Tongue (tissue), 2 donors: ENCODE results near the gene PSMB7.

- RAMPAGE, long total RNA = no peak
Observed at GRCh38 chr9:123999674-124000082, 11.9 kb upstream of the LHX2 start.

GRCh38 chr9:124011888-124012155, 254 bp downstream of the LHX2 start:
- RAMPAGE, long total RNA = no peak

- RAMPAGE, long total RNA = no peak
Observed at GRCh38 chr9:124125647-124126144, 114.1 kb downstream of the LHX2 start.

- RAMPAGE, long total RNA = no peak
Observed at GRCh38 chr9:124137718-124138087, 120.0 kb upstream of the NEK6 start.

DNA sequence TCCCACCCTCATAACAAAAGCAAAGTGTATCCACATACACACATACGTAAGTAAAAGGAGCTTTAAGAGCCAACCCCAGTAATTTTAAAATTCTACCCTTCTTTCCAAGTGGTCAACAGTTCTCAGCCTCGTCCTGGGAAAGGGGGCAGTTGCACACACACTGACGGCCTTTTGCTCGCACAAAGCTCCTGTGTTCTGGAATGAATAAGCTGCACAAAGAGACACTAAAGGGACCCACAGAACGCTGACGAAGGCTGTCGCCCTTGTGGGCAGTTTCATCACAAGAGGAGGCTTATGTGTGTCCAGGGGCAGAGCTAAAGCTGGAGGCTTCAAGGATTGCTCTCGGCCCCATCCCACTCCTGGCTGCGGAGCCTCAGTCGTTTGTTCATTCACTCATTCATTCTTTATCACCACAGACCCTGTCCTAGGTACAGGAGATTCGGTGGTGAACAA, 67.0 kb upstream of the NEK6 start:
- RAMPAGE, long total RNA = no peak

GRCh38 chr9:124242833-124243468, 14.8 kb upstream of the NEK6 start:
- RAMPAGE, long total RNA = no peak

DNA sequence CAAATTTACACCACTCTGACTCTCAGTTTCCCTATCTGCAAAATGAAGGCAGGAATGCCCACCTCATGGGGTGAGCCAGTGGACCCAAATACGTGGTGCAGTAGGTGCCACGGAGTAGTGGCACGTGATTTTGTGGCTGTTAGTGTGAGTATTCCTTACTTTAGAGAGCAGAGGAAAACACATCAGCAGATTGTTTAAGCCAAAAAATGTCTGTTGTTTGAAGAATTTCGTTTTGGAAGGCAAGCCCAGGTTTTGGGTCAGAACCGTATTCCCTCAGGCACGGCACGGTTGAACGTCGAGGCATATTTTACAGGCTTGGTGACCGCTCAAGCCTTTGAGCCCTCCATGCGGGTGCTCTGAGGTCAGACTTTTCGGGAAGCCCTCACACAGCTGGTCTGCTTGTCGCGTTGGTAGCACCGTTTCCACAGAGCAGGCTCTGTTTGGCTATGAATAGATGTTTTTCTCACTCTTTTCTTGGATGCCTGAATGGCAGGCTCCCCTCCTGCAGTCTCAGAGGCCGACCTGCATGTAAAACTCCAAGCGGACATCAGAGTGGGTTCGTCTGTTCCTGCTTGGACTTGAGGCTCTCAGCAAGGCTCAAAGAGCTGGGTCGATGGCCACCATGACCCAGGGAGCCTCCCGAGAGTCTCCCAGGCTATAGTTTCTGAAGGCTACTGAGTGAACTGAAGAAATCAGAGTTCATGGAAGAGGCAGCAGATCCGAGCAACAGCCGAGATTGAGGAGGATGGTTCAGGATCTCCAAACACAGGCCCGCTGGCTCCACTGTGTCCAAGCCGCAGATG, 27.3 kb downstream of the NEK6 start:
- RAMPAGE, long total RNA = no peak

DNA sequence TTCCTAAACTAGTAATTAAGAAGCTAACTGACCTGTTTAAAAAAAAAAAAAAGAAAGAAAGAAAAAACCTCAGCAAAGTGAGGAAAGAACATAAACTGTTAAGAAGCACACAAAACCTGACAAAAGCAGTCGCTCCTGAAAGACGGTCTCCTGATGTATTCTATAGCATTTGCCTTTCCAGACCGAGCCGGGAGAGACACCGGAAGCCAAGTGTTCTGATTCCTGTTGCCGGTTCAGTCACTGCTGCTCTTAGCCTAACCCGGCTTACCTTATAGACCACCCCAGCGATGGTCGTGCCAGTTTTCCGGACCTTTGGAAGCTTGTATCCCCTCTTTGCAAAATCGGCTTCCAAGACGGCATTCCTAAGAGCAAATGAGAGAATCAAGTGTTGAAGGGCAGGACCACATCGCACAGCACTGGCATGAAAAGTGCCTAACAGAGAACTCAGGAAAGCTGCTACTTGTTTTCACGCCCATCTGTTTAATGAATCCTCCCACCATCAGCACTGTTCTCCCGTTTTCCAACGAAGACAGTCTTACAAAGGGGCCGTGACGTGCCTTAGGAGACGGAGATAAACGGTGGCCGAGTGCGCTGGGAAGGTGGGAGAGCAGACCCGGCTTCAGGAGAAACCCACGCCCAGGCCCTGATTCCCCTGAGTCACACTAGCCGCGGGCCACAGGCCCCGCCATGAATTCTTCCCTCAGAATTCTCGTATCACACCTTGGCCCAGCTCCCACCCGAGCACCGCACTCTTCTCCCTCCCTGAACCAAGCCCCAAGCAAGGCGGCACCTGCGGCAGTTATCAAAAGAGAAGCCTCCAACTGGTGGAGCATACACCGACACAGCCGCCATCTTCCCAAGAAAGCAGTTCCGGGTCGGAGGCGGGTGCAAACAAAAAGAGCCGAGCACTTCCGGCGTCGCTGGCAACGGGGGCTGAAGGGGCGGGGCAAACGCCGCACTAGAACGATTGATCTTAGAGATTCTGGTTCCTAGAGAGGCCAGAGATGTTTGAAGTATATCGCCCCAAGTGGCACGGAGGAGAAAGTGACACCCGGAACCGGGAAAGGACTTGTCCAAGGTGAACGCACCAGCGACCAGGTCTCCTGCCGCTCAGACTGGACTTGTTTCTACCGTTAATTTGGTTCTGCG, at the start of gene PSMB7:
TSS of gene PSMB7 (minus strand) at position 869 of the 1,149 bp plus-strand sequence.
- RAMPAGE, long total RNA = start-site peak on the minus strand centred at position 859 of the sequence, 12 bp wide, 251 and 47 reads in 2 replicates

GRCh38 chr9:124520490-124521510, 13.6 kb upstream of the NR5A1 start:
- RAMPAGE, long total RNA = no peak

GRCh38 chr9:124660062-124661137, 110.7 kb downstream of the NR6A1 start:
- RAMPAGE, long total RNA = no peak

GRCh38 chr9:124694825-124695495, 76.2 kb downstream of the NR6A1 start:
- RAMPAGE, long total RNA = no peak

GRCh38 chr9:124734051-124734570, 37.0 kb downstream of the NR6A1 start:
- RAMPAGE, long total RNA = no peak

- RAMPAGE, long total RNA = no peak
Observed at GRCh38 chr9:124757519-124758076, 13.5 kb downstream of the NR6A1 start.

DNA sequence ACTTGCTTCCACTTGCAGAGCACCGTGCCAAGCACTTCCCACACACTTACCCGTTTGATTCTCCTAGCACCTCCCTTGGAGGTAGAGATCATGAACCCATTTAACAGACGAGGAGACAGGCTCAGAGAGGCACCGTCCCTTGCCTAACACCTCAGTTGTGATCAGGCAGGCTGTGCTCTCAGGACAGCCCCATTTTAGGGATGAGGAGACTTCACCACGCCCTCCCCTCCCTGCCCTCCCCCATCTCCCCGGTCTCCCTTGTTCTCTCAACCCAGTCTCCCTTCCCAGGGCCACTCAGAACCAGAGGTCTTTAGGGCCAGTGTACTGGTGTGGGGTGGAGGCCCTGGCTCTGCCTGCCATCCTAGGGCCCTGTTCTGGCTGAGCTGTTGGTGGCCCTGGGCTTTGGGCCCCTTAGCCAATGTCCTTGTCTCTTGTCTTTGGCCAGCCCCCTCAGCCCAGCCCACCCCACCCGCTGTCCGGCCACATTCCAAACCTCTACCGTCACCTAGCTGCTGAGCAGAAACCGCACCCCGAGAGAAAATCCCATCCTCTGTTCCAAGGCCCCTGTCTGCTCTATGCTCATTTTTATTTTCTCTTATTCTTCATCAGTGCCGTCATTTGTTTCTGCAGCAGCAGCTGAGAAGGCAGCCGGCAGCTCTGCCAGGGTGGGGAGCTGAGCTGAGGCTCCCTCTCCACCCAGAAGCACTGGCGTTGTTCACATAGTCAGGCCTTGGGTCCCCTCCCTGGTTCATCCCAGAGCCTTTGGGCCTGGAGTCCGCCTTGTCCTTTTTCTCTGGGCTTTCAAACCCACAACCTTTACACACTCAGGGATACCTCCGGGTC, 33.9 kb downstream of the OLFML2A start:
- RAMPAGE, long total RNA = no peak

DNA sequence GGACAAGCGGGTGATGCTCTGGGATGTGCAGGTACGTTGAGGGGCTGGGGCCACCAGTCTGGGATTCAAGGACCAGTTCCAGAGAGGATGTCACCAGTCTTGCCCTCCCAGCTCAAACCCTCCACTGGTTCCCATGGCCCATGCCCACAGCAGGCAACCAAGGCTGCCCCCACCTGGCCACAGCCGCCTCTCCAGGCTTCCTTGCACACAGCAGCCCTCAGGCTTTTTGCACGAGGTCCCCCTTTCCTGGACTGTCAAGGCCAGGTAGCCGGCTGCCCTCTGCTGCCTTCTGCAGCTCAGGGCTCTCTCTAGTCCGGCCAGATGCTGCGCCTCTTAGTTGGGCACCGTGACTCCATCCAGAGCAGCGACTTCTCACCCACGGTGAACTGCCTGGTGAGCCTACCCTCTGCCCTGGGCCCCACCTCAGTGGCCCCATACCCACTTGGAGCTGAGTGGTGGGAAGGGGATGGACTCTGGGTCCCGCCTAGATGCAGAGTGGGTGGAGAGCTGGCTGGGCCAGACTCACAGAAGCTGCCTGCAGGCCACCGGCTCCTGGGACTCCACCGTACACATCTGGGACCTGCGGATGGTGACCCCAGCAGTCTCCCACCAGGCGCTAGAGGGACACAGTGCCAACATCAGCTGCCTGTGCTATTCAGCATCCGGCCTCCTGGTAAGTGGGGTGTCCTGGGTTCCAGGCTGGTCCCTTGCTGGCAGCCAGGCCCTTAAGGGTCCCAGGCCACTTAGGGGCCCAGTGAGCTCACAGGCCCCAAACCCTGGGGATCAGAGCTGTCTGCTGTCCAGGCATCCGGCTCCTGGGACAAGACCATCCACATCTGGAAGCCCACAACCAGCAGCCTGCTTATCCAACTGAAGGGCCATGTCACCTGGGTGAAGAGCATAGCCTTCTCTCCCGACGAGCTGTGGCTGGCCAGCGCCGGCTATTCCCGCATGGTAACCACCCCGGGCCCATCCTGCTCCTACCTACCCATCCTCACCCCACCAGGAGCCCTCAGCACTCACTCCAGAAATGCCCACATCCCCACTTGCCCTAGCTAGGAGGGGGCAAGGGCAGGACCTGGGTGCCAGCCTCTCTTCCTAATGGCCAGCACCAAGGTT, 3.0 kb downstream of the WDR38 start:
- RAMPAGE, long total RNA = no peak

- RAMPAGE, long total RNA = no peak
Observed at GRCh38 chr9:124934311-124934739, 6.6 kb downstream of the GOLGA1 start.

DNA sequence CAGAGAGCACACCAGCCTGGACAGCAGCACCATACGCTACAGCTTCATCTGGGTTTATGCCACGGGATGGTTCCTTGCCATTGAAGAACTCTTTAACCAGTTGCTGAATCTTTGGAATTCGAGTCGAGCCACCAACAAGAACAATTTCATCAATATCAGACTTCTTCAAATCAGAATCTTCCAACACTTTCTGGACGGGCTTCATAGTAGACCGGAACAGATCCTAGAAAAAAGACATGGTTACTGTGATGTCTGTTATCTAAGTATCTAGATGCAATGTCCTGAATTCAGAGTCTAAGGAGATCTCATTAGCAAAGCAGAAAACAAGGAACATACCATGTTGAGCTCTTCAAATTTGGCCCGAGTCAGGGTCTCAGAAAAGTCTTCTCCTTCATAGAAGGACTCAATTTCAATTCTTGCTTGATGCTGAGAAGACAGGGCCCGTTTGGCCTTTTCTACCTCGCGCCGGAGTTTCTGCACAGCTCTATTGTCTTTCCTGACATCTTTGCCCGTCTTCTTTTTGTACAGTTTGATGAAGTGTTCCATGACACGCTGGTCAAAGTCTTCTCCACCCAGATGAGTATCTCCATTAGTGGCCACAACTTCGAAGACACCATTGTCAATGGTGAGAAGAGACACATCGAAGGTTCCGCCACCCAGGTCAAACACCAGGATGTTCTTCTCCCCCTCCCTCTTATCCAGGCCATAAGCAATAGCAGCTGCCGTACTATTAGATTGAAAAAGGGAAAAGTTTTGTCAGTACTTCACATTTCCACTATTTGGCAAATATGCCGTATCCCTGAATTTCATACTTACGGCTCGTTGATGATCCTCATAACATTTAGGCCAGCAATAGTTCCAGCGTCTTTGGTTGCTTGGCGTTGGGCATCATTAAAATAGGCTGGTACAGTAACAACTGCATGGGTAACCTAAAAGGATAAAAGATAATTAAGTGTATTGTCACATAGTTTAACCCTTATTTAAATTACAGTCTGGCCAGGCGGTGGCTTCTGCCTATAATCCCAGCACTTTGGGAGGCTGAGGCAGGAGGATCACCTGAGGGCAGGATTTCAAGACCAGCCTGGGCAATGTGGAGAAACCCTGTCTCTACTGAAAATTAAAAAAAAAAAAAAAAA, 2.2 kb downstream of the HSPA5 start:
- RAMPAGE, long total RNA = no peak

GRCh38 chr9:125262179-125262820, 674 bp downstream of the GAPVD1 start:
- RAMPAGE, long total RNA = no peak

DNA sequence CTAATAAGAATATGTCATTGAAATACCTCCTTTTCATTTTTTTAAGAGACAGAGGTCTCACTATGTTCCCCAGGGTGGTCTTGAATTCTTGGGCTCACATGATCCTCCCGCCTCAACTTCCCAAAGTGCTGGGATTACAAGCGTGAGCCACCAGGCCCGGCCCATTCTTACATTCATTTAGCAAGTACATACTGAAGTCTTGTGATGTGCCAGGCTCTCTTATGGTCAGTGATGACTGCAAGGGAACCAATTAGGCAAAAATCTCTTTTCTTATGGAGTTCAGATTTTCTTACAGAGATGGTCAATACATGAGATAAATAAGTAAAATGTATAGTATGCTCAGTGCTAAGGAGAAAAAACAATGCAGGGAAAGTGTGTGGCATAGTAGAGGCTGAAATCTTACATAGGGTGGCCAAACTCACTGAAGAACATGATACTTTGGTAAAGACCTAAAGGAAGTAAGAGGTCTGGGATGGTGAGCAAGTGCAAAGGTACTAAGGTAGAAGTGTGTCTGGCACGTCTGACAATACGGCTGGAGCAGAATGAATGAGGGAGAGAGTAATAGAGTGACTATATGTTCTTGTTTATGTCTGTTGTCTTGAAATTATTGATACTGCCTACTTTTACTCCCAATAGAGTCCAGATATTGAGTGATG, 27.0 kb downstream of the GAPVD1 start:
- RAMPAGE, long total RNA = no peak

DNA sequence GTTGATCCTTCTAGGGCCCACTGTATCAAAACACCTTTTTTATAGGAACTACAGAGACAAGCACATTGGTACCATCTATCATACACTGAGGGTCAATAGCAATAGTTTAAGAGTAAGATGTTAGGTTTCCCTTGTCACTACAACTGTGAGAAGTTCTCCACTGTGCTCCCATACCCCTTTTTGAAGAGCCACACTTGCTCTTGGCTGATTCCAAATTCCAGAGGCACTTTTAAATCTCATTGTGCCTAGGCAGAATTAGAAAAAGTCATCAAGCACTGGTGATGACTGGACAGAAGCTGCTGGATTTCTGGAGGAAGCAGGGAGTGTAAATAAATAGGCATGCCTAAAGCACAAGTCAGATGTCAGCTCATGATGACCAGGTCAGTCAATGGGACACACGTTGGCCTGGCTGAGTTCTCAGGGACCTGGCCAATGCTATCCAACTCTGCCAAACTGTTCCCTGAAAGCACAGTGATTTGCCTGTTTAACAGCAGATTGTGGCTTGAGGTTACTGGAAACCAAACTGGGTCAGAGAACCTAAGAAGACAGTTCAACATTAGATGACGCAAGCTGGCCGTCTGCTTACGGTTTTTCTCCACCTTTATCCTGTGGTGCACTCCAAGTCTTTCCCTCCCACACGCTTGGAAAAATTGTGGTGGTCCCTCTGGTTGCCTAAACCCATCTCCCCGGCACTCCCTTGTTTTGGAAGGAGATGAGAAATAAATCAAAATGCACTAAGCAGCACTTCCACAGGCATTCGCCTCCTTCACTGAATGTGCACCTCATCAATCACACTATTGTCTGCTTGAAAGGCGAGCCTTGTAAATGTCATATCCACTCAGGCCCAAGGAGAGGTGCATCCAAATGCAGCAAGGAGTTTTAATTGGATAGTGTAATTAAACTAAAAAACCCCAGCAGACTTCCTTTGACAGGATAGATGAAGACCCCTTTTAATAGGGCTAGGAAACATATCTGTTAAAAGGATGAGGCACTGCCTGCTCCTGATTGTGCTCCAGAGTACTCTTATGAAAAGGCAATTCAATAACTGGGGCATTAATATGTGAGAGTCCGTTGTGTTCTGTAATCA, 199.3 kb downstream of the GAPVD1 start:
- RAMPAGE, long total RNA = no peak